Amniotic epithelial cell (primary cell): ENCODE measurements around a stretch of chr1.

GRCh38 chr1:43853215-43853693 is 80.3 kb upstream of the ARTN start:
- RRBS, result no CpG with 5 or more reads among the region's 4 CpGs

GRCh38 chr1:43858556-43858903 is 75.1 kb upstream of the ARTN start:
- RRBS, result no CpG with 5 or more reads among the region's 1 CpG

DNA sequence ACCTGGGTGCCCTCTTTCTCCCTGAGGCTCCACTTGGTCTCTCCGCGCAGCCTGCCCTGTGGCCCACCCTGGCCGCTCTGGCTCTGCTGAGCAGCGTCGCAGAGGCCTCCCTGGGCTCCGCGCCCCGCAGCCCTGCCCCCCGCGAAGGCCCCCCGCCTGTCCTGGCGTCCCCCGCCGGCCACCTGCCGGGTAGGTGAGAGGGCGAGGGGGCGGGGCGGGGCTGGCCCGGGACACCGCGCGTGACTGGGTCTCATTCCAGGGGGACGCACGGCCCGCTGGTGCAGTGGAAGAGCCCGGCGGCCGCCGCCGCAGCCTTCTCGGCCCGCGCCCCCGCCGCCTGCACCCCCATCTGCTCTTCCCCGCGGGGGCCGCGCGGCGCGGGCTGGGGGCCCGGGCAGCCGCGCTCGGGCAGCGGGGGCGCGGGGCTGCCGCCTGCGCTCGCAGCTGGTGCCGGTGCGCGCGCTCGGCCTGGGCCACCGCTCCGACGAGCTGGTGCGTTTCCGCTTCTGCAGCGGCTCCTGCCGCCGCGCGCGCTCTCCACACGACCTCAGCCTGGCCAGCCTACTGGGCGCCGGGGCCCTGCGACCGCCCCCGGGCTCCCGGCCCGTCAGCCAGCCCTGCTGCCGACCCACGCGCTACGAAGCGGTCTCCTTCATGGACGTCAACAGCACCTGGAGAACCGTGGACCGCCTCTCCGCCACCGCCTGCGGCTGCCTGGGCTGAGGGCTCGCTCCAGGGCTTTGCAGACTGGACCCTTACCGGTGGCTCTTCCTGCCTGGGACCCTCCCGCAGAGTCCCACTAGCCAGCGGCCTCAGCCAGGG is 2.7 kb downstream of the ARTN start:
- RRBS, result 1% methylated on average over 30 of the region's 91 CpGs

DNA sequence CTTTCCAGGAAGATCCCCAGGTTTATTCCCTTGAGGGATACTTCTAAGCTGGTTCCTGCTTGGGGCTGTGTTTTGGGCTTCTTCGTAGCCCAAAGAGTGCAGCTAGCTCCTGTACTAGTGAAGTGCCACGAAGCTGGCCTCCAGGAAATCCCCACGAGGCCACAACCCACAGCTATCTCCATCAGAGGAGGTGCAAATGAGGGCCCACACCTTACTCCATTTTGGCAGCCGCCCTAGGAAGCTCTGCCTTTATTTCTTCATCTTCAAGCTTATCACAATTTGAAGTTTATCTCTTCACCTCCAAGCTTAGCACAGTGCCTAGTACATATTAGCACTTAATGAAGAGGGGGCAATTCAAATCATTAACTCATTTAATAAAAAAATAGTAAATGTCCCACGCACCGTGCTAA is 544 bp upstream of the DMAP1 start:
- RRBS, result no CpG with 5 or more reads among the region's 6 CpGs

GRCh38 chr1:44220022-44220700 is 6.9 kb downstream of the DMAP1 start:
- RRBS, result 92% methylated on average over 2 of the region's 29 CpGs

DNA sequence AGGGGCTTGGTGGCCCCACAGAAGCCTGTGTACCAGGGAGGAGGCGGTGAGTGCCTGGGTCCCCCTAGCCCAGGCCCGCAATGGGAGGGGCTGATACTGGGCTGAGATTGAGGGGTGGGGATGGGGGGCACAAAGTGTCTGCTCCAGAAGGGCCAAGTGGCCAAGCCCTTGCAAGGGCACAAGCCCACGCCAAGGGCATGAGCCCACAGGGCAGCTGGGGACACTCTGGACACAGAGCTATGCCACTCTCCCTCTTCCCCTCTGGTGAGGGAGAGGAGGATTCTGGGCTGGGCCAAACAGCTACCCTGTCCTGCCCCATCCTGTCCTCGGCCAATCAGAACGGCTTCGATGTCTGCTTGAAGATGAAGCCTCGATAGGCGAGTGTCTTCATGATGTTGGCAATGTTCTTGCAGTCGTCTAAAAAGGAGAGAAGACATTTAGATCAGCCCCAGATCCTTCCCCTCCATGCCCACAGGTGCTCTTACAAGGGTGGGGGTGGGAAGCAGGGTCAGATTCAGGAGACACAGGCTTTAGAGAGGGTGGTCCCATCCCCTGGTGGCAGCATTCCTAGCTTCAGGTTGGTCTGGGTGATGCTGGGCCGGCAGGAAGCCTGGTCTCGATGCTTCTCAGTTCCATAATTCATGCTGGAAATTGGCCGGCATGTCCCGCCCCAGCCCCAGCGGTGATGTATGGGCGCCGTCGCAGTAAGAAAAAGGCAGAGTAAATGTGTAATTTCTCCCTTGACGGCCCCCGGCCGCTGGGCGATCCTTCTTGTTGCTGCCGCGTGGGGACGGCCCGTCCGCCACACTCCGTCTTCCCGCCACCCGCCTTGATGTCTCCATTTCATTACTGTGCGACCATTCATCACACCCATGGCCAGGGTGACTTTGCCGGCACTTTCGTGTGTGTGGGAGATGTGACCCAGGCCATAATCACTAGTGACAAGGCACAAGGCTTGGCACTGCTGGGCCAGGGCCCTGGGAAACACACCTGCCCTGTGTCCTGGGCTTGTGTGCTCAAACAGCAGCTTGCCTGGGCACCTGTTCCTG is 8.3 kb downstream of the DMAP1 start:
- RRBS, result no CpG with 5 or more reads among the region's 32 CpGs

- RRBS, result no CpG with 5 or more reads among the region's 20 CpGs
Measured at GRCh38 chr1:44260590-44261418, 47.5 kb downstream of the DMAP1 start.

DNA sequence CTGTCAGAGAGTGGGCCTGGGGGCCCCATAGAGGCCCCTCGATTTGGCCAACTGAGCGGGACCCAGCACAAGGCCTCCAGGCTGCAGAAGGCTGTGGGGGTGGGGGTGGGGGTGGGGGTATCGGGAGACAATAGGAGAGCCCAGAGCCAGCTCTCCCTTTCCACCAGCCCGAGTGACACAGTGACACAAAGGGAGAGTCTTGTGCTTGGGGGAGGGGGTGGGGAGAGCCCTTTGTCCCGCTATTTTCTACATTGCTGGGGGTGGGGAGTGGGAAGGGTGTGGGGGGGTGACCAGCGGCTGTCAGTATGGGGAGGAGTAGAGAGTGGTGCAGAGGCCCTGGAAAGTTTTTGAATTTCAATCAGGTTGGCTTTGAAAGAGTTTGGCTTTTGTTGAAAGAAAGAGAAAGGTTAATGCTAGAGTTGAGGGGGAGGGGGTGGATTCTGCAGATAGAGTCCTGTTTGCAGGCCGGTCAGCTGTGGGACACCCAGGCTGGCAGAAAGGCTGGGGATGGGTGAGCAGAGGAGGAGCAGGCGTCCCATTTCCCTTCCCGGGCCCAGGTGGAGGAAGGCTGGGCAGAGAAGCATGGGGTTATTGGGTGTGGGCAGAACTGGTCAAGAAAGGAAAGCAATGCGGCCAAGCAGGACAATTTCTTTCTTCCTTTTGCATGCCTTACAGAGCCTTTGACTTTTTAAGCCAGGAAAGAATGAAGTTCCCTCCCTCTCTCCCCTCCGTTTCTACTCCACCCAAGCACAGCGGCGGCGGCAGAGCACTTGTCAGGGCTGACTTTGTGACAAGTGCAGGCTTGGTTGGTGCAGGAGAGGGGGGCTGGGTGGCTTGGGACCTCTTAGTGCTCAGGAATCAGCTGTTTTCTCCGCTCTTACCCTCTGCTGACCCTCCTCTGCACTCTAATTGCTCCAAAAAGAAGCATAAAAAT is 96.2 kb downstream of the RNF220 start:
- RRBS, result 38% methylated on average over 3 of the region's 15 CpGs

DNA sequence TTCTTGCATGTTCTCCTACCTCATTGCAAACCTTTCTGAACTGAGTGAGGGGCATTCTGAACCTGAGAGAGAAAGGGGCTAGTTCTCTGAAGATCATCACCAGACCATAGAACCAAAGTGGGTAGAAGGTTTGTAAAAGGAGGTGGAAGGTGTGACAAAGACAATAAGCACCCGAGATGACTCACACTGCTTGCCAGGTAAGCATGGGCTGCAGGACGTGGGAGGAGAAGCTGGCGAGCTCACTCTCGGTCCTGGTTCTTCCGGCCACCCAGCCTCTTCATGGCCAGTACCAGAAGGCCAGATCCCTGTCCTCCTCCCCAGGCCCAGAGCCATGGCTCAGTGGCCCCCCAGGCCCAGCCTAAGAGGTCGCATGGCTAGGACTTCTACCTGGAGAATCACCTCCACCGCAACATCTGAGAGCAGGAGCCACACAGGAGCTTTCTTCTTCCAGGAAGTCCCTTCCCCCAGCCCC is 128.3 kb downstream of the TMEM53 start:
- RRBS, result no CpG with 5 or more reads among the region's 7 CpGs

DNA sequence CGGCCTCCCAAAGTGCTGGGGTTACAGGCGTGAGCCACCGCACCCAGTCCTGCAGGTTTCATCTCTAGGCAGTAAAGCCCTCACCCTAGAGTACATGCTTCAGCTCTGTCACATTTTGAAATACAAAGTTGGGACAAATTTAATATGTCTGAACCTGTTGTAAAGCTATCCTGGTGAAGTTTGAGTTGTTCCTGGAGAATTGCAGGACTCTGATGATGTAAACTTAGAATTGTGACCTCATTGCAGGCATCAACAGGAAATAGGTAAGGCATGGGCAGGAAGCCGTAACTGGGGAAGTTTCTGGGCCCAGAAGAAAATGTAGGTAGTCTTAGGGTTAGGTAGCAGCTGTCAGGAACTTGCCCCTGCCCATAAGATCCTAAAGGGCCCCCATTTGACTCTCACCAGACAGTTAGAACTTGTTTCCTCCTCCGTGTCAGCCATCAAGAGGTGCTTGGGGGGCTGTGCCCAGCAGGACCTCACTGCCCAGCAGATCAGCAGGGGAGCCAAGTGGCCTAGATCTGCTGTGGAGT is 6.6 kb downstream of the KIF2C start:
- RRBS, result no CpG with 5 or more reads among the region's 5 CpGs

DNA sequence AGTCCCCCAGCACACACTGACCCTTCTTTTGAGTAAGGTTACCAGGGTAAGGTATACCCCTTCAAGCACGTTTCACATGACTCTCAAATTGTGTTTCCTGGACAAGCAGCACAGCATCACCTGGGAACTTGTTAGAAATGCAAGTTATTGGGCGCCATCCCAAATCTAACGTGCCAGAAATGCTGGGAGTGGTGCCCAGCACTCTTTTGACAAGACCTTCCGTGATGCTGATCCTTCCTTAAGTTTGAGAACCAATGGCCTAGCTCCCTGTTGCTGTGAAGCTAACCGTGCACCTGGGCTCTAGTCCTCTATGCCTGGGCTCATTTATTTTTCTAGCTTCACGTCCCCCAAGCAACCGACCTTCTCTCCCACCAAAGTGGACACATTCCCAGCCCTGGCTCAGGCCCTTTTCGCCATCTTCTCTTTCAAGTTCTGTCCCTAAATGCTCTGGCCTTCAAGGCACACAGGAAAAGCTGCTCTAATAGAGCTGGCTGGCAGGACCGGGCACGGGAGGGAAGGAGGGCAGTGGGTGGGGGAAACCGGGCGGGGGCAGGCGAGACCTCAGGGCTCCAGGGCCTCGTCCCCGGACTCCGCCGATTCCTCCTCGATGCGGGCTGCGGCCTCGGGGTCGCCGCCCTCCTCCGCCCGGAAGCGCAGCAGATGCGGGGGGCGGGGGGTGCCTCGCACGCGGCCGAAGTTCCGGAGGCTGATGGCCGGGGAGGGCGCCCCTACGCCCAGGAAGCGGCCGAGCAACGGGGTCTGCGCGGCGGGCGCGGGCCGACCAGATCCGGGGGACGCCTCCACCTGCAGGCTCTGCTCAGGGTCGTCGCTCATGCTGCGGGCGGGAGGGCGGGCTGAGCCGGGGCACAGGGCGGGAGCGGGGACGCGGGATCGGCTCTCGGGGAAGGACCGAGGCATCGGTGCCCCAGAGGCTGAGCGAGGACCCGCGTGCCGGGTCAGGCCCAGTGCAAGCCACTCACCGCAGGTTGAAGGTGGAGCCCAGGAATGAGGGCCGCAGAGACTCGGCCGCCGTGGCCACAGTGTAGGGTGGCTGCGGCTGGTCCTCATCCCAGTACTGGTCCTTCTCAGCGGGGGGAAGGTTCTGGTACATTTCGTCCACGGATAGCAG is 4.0 kb downstream of the BEST4 start:
- RRBS, result 1% methylated on average over 51 of the region's 74 CpGs

DNA sequence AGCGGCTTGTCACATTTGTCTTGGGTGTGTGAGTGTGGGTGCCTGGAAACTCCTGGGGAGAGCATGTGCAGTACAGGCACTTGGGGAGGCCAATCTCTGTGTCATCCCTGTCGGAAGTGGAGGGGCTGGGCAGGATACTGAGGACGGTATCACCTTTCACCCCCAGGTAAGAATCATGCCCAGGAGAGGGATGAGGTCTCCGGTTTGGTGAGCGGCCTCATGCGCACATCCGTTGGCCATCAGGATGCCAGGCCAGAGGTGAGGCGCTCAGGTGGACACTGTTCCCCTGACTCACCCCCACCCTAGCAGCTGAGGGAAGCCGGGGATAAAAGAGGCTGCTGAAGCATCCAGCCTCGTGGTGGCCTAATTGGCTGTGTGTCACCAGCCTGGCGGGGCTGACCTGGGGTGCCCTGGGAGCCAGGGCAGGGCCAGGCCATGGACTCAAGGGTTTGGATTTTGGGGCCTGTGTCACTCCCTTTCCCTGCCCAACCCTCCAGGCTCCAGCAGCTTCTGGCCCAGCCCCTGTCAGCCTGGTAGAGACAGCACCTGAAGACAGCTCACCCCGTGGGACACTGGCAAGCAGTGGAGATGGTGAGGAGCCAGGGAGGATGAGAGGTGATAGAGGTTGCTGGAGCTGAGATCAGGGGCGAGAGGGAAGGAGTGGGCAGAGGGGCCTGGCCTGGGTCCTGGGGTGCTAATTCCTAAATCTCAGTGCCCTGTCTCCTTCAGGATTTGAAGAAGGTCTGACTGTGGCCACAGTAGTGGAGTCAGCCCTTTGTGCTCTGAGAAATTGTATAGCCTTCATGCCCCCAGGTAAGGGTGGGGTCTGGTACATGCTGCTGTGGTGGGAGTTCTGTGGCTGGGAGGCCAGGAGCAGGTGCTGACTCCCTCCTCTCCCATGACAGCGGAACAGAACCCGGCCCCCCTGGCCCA is 3.5 kb downstream of the DYNLT4 start:
- RRBS, result no CpG with 5 or more reads among the region's 15 CpGs

- RRBS, result no CpG with 5 or more reads among the region's 5 CpGs
Measured at GRCh38 chr1:44806727-44807150, 412 bp downstream of the DYNLT4 start.

- RRBS, result no CpG with 5 or more reads among the region's 13 CpGs
Measured at GRCh38 chr1:45000272-45000927, 10.7 kb downstream of the HECTD3 start.

DNA sequence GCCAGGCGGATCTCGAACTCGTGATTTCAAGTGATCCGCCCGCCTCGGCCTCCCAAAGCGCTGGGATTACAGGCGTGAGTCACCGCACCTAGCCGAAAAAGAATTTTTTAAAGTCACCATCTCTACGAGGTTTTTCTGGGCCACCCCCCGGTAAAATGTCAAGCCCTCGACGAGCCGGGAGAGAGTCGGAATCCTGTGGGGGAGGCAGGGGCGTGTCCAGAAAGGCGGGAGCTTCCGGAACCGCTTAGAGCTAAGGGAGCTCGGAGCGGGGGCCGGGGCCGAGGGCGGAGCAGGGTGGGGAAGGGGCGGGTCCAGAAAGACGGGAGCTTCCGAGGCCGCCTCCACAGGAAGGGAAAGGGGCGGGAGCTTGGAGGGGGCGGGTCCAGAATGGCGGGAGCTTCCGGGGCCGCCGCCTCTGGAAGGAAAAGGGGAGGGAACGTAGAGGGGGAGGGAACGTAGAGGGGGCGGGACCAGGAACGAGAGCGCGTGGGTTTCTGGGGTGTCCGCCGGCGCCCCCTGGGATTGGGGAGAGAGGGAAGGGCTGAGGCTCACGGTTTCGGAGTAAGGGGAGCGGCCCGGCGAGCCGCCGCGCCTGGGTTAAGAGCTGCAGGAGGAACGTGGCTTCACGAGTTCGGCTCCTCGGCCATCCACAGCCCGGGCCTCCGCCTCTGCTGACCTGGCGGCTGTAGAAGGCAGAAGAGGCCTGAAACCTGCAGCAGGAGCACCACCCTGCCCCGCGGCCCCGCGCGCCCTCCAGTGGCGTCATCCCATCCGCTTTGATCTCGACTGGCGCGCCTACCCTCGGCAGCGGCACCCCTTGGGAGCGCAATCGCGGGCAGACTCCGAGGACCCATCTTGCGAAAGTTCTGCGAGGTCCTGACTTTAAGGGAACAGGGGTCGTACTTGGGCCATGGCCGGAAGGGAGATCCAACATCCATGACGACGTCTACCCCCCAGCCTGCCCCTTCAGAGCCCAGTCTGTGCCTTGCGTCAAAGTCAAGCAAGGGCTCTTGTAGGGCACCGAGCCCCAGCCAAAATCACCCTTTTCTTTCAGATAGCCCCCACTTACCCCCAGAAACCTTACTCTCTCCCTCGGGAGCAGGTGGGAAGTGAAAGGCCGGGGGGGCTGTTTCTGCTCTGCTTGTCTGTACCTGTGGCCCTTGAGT is 22.9 kb upstream of the HPDL start:
- RRBS, result 3% methylated on average over 19 of the region's 85 CpGs

DNA sequence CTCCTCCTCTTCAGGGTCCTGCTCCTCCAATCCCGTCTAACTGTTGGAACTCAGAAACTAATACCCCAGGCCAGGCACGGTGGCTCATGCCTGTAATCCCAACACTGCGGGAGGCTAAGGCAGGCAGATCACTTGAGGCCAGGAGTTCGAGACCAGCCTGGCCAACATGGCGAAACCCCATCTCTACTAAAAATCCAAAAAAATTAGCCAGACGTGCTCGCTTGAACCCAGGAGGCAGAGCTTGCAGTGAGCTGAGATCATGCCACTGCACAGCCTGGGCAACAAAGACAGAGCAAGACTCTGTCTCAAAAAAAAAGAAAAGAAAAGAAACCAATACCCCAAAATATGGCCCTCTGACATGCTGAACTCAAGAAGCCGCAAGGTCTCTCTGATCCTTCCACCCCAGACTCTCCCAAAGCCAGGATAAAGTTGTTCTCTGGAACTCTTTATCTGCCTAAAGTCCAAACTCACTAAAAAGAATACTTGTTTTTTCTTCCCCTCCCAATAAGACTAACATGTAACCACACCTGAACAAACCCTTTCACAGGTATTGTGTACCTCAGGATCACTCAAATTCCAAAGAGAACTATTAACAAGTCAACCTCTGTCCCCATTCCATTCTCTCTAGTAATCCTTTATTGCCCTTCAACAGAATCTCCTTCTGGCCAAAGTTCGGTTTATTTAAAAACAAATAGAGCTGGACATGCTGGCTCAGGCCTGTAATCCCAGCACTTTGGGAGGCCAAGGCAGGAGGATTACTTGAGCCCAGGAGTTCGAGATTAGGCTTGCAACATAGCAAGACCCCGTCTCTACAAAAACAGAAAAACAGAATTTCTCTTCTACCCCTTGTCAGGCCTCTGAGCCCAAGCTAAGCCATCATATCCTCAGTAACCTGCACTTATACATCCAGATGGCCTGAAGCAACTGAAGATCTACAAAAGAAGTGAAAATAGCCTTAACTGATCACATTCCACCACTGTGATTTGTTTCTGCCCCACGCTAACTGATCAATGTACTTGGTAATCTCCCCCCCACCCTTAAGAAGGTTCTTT is 3.9 kb downstream of the MUTYH start:
- RRBS, result no CpG with 5 or more reads among the region's 12 CpGs

GRCh38 chr1:45393815-45394423 is 53.9 kb downstream of the TOE1 start:
- RRBS, result no CpG with 5 or more reads among the region's 5 CpGs

DNA sequence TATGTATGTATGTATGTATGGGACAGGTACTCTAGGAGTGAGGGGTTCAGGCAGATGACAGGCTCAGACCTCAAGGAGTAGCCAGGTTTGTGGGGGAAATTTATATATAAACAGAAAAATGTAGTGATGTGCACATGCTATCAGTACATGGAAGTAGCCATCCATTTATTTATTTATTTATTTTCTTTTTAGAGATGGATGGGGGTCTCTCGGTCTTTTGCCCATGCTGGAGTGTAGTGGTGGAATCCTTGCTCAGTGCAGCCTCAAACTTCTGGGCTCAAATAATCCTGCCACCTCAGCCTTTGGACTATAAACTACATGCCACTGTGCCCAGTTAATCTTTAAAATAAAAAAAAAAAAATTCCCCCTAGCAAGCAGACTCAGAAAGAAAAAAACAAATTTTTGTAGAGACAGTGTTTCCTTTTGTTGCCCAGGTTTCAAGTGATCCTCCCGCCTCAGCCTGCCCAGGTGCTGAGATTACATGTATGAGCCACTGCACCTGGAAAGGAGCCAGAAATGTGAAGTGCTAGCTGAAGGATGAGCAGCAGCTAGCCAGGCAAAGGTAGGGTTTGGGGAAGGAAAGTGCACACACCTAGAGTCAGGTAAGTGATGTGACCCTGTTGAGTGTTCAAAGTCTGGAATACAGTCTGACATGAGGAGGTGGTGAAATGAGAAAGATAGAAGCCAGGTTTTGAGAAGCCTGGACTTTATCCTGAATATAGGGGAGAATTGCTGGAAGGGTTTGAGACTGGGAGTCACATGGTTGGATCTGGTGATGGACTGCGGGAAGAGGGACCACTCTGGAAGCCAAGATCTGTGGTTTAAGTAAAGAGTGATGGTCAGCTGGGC is 1.6 kb downstream of the AKR1A1 start:
- RRBS, result no CpG with 5 or more reads among the region's 3 CpGs

GRCh38 chr1:45622532-45622924 is 1.3 kb downstream of the CCDC17 start:
- RRBS, result 21% methylated on average over 10 of the region's 31 CpGs

DNA sequence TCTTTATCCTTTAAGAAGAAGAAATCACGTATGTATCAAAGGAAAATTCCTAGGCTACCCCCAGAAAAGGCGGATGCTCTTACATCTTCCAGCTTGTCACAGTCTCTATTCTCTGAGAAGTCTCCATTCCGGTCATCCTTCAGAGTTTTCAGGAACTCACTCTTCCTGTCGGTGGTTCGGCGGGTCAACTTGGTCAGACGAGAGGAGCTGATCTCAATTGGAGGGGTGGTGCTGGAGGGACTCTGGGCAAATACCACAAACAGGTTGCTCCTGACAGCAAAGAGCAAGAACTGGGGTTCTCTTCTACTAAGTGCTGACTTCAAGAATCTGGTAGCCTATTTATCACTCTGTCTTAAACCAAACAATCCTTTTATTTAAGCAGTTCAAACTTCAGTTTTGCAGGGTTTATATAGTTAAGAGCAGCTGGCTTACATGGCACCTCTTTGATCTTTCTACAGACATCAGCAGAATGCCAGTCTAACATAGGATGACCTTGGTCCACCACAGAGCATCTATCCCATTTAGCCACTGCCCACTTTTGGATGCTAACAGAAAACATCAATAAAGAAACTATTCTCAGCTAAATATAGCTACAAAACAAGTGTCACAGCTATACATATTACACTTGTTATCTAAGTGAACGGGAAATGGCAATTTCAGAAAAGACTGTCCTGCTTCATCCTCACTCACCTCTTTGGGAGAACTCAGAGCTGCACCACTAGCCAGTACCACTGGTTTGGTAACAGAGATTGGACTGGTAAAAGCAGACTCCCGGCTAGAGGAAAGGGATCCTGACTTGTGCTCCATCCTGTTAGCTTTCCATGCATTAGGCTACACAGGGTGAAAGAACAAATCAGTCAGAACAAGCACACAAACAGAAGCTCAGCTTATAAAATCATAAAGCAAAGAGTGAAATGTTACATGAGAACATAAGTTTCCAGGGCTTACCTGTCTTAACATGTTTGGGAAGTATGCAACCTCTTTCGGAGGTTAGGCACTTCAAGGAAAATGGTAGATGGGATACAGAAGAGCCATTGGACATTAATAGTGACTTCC is 9.9 kb upstream of the CCDC17 start:
- RRBS, result no CpG with 5 or more reads among the region's 10 CpGs